ENCODE results near the genes CTRC, PLEKHM2 and SLC25A34.

- PRO-cap = no peak
Measured at GRCh38 chr1:15258099-15258603, 11.1 kb downstream of the FHAD1 start.

DNA sequence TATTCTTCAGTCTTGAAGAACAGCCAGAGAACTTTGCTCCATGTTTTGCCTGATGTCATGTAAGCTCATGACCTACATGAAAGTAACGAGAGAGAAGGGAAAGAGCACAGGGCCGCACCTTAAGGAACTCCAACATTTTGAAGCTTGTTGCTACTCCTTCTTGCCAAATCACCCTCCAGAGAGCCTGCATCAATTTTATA is 78.0 kb upstream of the EFHD2 start:
- PRO-cap = no peak

DNA sequence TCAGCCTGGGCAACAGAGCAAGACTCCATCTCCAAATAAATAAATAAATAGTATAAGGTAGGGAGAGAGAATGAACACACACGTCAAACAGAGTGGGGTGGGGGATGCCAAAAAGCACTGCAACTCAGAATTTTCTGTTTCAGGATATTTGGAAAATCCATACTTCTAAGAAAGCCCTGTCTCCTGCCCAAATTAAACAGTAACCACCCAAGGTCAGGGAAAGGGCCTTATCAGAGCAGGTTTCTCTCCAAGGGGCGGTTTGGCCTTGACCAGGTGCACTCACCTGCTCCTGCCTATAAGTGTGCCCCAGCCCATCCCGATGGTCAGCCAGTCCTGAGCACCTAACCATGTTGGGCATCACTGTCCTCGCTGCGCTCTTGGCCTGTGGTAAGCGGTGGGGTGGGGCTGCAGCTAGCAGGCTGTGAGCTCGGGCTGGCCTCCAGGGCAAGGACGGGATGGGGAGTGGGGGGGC is at the start of gene CTRC:
Gene CTRC, plus strand, starts transcription at position 326 of the 472 bp plus-strand sequence.
- PRO-cap = no peak

DNA sequence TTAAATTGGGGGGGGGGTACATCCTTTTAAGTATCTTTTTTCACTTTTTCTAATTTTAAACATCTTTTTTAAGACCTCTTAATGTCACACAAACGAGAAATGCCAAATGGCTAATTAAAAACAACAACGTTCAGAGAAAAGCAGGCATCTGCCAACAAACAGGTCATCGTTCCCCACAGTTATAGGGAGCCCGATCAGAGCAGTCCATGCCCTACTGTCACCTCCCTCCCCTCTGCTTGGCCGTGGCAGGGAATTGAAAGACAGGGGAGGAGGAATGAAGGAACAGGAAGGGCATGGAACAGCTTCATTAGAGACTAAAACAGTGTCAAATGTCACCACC is 3.7 kb downstream of the CELA2A start:
- PRO-cap = no peak

- PRO-cap = no peak
Measured at GRCh38 chr1:15507516-15508296, 16.3 kb downstream of the CASP9 start.

GRCh38 chr1:15577554-15578109 is 7.2 kb downstream of the AGMAT start:
- PRO-cap = no peak

DNA sequence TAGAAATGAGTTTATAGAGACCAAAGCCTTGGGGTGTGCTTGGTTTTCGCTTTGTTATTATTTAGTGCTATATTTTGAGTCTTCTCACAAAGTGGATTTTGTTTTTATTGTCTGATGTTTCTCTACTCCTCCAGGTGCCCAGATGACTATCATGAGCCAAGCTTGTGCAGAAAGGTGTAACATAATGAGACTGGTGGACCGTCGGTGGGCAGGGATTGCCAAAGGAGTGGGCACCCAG is 16.2 kb upstream of the RSC1A1 start:
- PRO-cap = no peak

GRCh38 chr1:15666964-15667588 is 7.6 kb downstream of the RSC1A1 start:
- PRO-cap = no peak

- PRO-cap = no peak
Measured at GRCh38 chr1:15669655-15670370, 10.3 kb downstream of the RSC1A1 start.

GRCh38 chr1:15683721-15684921 is at the start of gene PLEKHM2:
PLEKHM2 (plus strand) TSS chr1:15684320.
- PRO-cap = bidirectional peak, plus-strand start at chr1:15684367, minus-strand start at chr1:15684299

GRCh38 chr1:15691427-15691968 is 7.4 kb downstream of the PLEKHM2 start:
- PRO-cap = no peak

GRCh38 chr1:15704820-15705244 is 20.7 kb downstream of the PLEKHM2 start:
- PRO-cap = no peak

GRCh38 chr1:15735812-15736821 is at the start of gene SLC25A34:
SLC25A34 (plus strand) TSS chr1:15736258.
- PRO-cap = no peak

DNA sequence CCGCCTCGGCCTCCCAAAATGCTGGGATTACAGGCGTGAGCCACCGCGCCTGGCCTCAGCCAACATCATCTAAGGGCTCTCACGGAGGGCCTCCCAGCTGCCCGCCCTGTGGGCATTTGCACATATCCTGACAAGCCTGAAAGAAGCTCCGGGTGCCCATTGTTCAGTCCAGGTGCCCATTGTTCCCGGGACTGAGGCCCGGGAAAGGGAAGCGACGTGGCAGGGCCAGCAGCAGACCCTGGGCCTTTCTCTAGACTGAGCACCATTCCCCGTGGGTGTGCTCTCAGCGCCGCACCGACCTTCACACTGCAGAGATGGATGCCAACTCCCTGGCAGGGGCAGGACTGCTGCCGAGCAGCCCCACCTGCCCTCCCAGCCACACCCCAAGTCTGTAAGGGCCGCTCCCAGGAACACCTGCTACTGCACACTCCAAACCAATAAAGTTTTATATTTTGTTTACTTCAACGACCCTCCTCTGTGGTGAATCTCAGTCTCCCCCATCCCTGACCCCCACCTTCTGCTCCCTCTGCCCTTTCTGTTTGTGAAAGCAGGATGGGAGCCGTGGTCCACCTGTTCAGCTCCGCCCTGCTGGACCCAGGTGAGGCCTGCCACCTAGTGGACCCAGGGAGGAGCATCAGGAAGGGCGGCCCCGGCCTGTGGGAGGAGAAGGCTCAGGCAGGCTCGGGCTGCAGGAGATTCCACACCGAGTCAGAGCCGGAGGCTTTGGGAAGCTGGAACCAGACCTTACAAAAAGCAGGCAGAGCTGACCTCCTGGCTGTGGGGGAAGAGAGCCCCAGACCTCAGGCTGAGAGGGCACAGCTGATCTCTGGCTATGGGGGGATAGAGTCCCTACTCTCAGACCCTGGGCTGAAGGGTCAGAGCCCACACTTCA is 1.1 kb upstream of the TMEM82 start:
- PRO-cap = no peak

DNA sequence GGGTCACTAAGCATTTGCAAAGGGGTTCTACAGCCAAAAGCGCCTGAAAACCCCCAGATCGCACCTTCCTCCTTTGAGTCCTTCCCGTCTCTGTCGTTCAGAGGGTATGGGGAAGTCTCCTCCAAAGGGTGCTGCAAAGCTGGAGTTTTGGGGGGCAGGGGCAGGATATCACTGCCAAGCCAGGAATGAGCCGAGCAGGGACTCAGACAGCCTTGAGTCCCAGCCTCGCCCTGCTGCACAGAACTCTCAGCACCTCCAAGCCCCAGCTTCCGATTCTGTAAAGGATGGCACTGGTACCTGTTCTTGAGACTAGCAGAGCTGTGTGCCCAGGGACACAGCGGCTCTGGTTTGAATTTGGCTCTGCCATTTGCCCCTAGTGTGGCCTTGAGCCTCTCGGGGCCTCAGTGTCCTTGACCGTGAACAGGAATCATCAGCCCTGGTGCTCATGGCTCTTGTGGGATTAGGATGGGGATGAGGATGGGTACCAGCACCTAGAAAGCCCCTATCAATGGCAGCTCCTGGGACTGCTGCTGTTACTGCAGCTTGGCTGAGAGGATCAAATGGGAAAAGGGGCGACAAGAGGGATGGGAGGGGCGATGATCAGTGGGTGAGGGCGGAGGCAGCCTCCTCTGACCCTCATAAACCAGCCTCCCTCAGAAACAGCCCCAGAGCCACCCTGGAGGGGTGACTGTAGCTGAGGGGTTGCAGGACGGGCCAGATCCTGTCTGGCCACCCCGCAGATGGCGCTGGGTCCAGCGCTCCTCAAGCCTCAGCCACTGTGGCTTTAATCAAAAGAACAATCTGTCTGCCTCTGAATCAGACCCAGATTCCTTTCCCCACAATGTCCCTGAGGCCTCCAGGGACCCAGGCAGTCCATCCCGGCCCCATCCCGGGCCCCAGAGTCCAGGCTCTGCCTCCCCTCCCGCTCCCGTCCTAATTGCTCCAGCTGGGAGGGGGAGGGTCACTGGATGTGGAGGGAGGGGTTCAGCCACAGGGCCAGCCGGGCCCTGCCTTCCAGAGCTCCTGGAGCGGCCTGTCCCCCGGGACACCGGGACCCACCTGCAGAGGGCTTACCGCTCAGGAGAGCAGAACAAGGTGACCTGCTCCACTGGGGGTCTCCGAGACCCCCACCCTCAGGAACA is 1.3 kb upstream of the FBLIM1 start:
- PRO-cap = no peak

GRCh38 chr1:15787034-15787437 is 20.4 kb downstream of the UQCRHL start:
- PRO-cap = no peak

GRCh38 chr1:15788761-15789069 is 18.7 kb downstream of the UQCRHL start:
- PRO-cap = no peak

GRCh38 chr1:15795046-15795435 is 12.4 kb downstream of the UQCRHL start:
- PRO-cap = no peak

DNA sequence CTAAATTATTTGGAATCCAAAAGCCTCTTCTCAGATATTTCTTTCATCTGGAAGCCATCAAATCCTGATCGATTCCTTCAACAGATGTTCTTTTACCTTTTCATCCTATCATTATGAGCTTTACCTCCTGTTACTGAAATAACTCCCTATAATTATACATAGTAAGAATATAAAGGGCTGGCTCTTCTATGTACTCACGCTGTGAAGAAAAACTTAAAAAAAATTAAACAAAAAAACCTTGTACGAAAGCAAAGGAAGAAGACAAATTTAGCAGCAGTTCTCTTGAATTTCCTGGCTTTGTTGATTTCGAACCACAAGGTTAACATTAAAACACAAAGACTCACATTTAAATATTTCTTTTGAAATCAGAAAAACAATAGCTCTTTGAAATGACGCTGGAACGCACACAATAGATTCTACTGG is 13.7 kb upstream of the SPEN start:
- PRO-cap = no peak

DNA sequence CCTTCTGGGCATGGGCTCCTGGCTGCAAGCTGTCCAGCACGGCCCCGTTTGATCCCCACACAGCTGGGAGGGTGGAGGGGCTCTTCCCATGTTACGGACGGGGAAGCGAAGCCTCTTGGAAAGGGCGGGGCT is 857 bp upstream of the HSPB7 start:
- PRO-cap = no peak